ENCODE results near the genes LYPD1, MGAT5 and ACMSD.

GRCh38 chr2:132332255-132332769 is 84.3 kb upstream of the GPR39 start:
- RRBS: no CpG with 5 or more reads among the region's 20 CpGs

- RRBS: no CpG with 5 or more reads among the region's 10 CpGs
These were observed 22.2 kb downstream of the GPR39 start for GRCh38 chr2:132438558-132439508.

GRCh38 chr2:132620945-132621318 is 49.1 kb downstream of the LYPD1 start:
- RRBS: no CpG with 5 or more reads among the region's 8 CpGs

GRCh38 chr2:132669805-132670521 is at the start of gene LYPD1:
TSS of gene LYPD1 (minus strand) at chr2:132670205.
- RRBS: 4% methylated on average over 16 of the region's 65 CpGs

DNA sequence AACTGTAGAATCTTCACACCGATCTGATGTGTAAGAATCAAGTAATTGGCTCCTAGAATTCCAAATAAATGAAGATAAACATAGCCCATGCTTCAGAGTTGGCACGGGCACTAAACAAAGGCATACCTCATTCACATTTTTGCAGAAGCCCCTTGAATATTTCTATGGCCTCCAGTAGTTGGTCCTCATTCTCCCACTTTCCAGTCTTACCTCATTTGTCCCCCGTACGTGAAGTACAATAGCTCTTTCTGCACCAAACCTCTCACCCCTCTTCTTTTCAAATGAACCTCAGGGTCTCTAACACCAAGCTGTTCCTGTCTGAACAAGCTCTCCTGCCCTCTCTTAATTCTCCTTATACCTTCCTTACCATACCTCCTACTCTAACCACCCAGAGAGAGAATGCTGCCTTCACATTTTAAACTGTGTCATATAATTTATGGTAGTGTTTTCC is 418.2 kb upstream of the LYPD1 start:
- RRBS: no CpG with 5 or more reads among the region's 4 CpGs

DNA sequence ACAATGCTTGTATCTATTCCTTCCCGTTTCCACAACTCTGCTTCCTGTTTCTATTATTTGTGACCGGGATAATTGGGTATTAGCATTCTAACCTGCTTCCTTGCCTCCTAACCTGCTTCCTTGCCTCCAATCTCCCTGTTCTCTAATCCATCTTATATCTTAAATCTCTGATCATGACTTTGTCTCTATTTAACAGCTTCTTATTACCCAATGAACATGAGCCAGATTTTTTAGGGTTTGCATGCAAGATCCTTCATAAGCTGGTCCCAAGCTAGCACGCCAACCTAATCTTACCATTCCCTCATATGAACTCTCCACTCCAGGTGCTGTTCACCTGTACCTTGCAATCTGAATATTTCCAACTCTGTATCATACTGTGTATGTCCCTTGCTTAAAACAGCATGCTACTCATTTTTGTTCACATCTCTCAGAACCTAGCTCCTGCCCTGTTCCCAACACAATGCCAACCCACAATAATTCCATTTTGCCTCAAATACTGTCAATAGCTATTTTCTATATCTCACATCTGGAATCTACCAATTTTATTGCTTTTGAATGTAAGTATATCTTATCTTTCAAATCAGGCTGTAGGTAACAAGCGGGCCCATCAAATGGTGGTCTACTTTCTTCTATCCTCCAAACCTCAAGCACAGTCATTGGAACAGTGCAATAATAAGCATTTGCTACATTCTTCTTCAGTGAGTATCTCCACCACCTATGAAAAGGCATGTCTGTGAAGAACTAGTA is 411.5 kb downstream of the NCKAP5 start:
- RRBS: no CpG with 5 or more reads among the region's 4 CpGs

DNA sequence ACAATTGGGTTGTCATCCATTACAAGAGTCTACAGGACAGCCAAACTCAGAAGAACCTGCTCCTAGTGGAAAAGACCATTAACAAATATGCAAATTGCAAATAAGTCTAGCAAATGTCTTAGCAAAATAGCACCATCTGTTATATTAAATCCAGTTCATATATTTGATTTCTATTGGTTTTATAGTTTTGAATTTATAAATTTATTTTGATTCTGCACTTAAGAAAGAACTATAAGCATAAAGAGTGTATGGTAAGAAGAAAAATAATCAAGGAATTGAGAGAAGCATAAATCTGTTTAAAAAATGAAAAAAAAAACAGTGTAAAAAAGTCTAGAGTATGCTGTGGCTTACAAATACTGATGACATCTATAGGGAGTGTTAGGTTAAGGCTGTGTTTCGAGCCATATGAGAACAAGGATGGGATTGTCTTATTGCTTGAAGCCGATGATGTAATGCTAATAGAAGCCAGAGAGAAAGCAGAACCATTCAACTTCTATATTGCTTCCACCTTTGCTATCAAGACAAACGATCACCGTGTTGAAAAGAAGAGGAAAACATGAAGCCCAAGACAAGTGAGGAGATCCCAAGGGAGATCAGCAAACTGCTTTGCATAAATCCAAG is 206.4 kb downstream of the NCKAP5 start:
- RRBS: no CpG with 5 or more reads among the region's 4 CpGs

GRCh38 chr2:133566760-133567585 is 1.3 kb downstream of the NCKAP5 start:
- RRBS: no CpG with 5 or more reads among the region's 8 CpGs

DNA sequence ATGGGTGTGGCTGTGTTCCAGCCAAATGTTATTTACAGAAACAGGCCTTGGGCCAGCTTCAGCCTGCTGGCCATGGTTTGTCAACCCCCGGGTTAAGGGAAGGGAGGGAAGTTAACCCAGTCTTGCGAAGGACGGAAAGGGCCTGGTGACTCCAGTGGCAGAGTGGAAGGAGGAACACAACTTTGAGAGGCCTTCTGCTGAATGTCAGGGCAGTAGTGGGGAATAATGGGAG is 34.3 kb upstream of the NCKAP5 start:
- RRBS: no CpG with 5 or more reads among the region's 3 CpGs

DNA sequence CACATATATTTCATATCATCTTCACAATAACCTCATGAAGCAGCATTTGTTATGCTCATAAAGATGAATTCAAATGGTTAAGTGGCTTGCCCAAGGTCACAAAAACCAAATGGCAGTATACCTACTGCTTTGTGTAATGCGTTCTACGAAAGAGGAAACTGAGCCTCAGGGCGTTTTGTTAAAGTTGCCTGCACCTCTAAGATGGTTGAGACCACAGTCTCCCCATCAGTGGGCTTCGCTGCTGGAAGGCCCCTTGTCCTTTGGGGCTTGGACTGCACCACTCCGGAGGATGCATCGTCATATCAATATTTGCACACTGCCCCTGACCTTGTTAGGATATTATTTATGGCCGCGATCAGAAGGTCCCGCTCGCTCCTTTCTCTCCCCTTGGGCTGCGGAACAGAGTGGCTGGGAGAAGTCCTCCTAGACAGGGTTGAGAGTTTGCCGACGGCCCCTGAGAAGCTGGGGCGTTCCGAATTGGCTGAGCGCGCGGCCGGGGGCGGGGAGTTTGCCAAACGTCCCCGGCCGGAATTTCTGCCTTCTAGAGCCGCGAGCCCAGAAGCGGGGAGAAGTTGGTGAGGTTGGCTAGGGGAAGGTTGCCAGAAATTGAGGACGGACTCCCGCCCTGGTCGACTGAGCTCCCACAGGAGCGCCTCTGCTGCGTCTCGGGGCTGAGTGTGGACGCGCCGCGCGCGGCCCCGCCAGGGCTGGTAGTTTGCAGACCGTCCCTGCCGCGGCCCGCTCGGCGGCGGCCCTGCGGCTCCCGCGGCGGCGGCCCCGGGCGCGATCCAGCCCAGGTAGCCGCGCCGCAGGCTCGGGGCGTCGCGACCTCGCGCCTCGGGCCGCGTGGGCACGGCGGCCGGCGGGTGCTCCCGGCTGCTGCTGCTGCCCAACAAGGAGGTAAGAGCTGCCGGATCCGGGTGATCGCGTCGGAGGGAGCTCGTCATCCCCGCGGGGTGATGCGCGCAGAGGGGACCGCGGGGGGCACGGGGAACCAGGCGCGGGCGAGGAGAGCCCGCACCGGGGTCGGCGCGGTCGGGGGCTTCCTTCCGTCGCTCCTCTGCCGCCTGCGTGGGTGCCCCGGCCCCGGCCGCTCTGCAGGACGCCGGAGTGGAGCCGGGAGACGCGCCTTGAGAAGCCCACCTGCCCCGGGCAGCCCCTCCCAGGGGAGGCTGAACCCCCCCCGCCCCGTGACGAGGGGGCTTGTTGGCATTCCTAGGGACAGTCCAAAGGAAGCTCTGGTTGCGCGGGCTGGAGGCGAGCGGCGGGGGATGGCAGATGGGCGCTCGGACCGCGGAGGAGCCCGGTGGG is 134.0 kb upstream of the MGAT5 start:
- RRBS: 3% methylated on average over 37 of the region's 119 CpGs

GRCh38 chr2:134173980-134174276 is 79.9 kb upstream of the MGAT5 start:
- RRBS: no CpG with 5 or more reads among the region's 2 CpGs

- RRBS: no CpG with 5 or more reads among the region's 8 CpGs
These were observed 48.5 kb upstream of the MGAT5 start for GRCh38 chr2:134205141-134205970.

DNA sequence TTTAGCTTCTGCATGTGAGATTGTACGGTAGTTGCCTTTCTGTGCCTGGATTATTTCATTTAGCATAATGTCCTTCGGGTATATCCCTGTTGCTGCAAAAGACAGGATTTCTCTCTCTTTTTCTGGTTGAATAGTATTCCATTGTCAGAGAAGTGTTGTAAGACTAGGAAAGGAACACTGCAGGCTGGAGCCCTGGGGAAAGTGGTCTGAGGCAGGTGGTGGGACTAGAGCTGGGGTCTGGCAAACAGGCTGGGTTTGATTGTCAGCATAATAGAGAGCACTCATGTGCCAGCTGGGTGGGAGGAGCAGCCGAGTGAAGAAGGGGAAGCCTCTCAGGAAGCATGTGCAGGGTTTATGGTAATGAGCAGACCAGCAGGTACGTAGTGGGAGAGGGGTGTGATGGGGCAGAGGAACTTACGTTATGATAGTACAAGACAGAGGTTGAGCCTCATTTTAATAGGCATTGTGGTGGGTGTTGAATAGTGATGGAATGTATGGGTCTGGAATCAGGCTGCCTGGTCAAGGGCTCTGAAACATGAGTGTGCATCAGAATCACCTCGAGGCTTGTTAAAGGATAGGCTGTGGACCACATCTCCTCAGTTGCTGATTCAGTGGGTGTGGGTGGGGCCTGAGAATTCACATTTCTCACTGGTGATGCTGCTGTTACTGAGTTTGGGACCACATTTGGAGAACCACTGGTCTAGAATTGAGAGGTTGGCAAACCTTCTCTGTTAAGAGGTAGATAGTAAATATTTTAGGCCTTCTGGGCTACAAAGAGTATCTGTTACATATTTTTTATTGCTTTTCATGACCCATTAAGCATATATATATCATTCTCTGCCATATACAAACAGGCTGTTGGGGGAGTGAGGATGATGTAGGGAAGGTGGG is 1.7 kb upstream of the MGAT5 start:
- RRBS: no CpG with 5 or more reads among the region's 6 CpGs

- RRBS: no CpG with 5 or more reads among the region's 12 CpGs
These were observed at the start of gene MGAT5 for GRCh38 chr2:134253205-134254544. TSS of gene MGAT5 (plus strand) at chr2:134254072.

DNA sequence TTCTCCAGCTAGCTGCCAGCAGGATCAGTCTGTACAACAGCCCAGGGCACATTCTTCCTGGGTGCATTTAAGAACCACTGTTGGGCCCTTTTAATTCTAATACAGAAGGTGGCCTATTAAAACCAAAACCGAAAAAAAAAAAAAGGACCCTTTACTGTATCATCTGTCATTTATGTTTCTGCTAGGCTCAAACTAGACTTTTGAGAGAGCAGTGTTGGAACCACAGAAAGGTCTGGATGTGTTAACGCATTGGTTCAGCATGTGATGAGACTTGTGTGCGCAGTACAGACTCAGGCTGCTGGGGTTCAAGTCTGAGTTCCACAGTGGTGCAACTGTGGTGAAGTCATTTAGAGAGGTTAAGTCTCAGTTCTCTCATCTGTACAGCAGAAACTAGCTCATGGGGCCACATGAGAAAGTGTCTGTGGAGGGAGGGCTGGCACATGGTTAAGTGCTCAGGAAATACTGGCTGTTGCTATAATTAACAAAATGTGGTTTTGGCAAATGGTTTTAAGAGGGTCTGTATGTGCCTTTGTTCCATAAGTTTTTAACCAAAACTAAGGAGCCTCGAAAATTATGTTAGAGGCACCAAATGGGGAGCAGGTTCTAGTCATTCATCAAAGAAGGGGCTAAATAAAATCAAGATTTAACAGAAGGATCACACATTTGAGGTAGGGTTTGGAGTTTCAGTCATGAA is 29.1 kb downstream of the MGAT5 start:
- RRBS: no CpG with 5 or more reads among the region's 4 CpGs

DNA sequence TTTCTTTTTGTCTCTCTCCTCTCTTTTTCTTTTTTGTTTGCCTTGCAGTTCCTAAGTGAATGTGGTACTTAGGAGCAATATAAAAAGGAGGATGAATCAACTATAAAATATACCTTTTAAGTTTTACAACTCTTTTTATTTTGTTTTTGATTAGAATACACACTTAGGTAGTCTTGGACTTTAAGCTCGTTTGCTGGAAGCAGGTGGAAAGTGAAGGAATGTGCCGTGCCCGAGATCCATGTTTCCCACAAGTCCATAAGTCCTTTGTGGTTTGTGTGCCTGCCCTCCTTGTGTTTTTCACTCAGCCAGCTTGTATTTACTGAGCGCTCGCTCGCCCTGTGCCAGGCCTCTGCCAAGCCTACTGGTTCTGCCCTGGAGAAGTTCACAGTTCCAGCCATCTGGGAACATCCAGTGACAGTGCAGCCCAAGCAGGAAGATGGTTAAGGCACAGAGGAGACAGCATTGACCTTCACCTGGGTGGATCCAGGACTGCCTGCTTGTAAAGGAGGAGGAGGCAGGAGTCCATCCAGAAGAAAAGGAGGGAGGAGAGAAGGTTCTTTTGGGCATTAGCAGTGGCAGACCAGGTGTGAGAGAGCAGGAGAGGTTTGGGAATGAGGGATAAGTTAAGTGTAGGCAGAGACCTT is 142.7 kb downstream of the MGAT5 start:
- RRBS: no CpG with 5 or more reads among the region's 6 CpGs

GRCh38 chr2:134670845-134671352 is 47.9 kb downstream of the TMEM163 start:
- RRBS: no CpG with 5 or more reads among the region's 5 CpGs

DNA sequence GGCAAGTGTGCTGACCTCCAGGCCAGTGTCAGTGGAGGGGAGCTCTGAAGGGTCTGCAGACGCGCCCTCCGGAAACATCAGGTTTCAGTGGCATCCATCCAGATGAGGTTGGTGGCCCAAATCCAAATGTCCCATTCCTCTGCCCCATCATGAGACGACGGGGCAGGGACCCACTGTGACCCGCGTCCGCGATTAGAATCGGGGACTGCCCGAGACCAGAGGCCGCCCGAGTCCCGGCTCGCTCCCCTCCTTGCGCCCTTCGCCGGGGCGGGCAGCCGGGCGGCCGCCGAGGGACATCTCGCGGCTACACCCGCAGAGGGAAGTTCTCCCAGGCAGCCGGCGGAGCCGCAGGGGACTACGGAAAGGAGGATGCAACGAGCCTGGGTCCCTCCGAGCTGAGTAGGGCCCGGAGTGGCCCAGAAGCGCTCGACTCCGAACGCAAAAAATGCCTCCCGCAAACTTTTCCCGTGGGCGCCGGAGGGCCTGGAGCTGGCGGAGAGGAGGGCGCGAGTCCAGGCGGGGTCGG is 763 bp downstream of the TMEM163 start:
- RRBS: 3% methylated on average over 25 of the region's 46 CpGs

DNA sequence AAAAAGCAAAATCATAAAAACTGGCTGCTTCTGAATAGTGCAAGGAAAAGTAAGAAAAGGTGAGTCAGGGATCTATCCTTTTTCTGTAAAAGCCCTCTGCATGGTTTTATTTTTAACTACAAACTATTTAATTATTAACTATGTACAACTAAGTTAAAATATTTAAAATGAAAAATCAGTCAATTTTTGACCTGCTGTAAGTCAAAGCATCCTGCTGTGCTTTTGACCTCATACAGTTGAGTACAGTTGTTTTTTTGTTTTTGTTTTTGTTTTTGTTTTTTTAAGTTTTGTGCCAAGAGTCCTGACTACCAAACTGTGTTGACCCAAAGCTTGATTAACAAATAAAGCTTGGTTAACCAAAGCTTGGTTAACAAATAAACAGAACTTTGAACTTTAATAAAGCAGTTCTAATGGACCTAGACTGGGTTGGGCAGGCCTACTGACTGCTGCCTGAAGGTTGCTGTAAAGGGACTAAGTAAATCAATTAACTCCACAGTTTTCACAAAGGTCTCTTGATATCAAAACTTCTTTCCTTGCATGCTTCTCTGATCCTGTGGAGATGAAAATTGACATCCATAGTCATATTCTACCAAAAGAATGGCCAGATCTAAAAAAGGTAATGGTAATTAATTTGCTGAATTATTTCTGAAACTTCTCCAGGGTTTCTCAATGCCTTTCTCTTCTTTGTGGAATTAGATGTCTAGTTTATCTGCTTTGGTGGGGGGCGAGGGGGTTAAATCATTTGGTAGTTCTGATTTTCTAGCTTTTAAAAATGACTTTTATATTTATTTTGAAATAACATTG is at the start of gene ACMSD:
Gene ACMSD (plus strand): TSS at position 493 of the 804 bp plus-strand sequence.
- RRBS: no CpG with 5 or more reads among the region's 1 CpG